Measurements from ENCODE around the genes CYP2F1 and CEACAM4.

DNA sequence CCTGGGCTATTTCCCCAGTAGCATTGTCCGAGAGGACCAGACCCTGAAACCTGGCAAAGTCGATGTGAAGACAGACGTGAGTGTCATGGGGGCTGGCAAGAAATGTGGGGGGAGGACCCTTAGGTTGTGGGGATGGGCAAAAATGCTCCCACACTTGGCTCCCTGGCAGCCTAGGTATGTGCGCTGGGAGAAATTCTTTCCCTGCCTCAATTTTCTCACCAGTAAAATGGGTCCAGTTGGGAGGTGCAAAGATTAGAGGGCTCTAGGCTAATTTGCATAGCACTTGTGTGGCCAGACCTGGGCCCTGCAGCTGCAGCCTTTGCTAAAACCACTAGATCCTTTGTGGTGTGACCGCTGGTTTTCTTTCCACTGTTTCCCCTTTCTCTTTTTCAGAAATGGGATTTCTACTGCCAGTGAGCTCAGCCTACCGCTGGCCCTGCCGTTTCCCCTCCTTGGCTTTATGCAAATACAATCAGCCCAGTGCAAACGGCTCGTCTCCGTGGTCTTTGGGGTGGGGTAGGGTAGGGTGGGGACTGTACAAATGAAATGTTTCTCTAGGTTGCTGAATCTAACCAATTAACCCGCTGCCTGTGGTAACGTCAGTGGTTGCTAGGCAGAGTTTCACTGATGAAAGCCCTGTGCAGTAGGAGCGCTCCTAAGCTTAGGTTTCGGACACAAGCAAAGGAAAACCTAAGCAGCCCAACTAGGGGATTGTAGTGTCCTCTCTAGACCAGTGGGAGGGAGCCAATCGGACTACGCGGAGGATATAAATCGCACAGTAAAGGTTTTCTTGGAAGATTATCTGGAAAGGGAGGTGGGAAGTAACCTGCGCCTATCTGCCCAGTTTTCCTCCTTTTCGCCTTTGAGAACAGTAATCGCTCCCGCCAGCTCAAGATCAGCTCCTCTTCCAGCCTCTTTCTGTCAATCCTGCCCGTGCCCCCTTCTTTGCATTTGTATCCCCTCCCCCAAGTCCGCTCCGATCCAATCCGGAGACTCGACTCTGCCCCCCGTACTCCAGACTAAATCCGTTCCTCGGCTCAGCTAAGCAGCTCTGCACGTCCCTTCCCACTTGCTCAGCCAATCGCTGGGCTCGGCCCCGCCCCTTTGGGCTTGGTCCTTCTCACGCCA lies 679 bp upstream of the RAB4B start:
- RRBS, result no CpG with 5 or more reads among the region's 35 CpGs

- RRBS, result no CpG with 5 or more reads among the region's 17 CpGs
These were observed 2.2 kb downstream of the RAB4B start for GRCh38 chr19:40779967-40781011.

GRCh38 chr19:40809515-40810551 lies 10.8 kb downstream of the EGLN2 start:
- RRBS, result 84% methylated on average over 3 of the region's 46 CpGs

DNA sequence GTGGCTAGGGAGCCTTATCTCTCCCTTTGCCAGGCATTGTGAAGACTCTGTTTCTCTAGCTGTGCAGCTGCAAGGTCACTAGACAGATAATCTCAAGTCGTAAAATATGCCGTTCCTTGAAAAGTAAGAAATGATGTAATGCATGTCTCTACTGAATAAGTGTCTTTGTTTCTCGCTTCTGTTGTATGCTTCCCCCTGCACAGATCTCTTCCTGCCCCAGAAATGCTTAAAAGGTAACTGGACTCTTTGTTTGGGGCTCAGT lies 16.5 kb downstream of the CYP2A6 start:
- RRBS, result no CpG with 5 or more reads among the region's 3 CpGs

DNA sequence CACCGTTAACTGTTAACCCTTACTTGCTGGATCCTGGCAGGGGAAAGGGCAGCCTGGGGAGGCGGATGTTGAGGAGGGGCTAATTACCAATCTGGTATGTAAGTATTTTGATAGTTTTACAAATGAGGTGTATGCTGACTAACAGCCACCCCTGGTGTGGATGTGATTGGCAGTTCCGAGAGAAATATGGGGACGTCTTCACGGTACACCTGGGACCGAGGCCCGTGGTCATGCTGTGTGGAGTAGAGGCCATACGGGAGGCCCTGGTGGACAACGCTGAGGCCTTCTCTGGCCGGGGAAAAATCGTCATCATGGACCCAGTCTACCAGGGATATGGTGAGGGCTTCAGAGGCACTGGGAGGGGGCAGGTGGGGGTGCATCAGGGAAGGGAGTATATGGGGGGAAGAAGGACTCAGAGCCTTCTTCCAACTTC lies 53.9 kb upstream of the CYP2A7 start:
- RRBS, result no CpG with 5 or more reads among the region's 11 CpGs

DNA sequence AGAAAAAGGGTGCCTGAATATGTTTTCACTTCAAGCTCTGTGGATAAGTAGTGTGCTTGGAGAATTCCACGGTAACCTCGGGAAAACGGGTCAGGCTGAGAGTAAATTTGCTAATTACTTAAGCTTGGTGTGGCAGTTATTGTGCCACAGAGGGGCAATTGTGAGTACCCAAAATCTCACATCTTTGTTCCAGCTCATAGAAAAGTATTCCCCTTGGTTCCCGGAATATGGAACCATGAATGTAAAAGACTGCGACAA lies 36.3 kb upstream of the CYP2B6 start:
- RRBS, result no CpG with 5 or more reads among the region's 5 CpGs

DNA sequence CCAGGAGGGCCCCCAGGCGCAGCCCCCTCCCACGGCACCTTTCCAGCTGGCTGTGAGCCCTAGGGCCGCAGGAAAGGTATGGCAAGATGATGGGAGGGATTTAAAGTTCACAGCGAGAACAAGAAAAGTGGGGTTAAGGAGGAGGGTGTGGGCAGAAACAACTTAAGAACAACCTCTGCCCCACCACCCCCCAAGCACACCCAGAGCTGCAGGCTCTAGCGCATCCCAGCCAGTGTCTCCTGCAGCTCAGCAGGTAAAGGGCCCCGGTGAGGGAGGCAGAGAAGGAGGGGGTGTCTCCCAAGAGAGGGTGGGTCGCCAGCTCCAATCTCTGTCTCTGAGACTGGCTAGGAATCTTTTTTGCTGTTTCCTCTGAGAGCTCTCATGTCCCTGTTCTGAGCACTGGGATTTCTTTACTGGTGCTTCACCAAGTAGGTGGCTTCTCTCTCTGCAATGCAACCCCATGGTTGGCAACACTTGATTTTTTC lies at the start of gene CYP2F1:
Gene CYP2F1 (plus strand): TSS at position 193 of the 485 bp plus-strand sequence.
- RRBS, result no CpG with 5 or more reads among the region's 7 CpGs

DNA sequence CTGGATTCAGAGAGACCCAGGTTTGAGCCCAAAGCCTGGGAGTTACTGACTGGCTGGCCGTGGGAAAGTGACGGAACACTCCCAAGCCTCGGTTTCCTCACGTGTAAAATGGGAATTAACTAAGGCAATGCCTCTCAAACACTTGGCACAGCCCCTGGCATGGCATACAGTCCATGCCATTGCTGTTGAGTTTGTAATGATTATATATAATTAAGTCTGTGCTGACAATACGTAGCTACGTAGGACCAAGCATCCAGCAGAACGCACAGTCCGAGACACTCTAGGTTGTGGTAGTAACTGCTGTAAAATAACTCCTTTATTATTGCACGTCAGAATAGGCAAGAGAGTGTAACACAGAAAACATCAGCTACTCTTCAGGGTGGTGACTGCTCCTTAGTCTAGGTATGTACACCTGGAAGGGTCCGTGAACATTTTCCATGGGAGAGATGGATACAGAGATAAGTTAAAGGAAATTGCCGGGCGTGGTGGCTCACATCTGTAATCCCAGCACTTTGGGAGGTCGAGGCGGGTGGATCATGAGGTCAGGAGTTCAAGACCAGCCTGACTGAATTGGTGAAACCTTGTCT lies 25.4 kb upstream of the CYP2S1 start:
- RRBS, result no CpG with 5 or more reads among the region's 14 CpGs

DNA sequence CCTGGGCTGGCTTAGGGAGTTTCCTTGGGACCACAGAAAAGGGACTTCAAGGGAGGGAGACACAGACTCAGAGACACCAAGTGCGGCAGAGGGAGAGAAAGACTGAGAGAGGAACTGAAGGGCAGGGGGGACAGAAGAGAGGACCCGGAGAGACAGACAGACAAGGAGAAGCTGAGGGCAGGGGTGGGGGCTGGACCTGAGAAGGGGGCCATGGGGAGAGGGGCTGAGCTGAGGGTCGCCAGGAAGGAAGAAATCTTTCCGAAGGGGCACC lies 479 bp downstream of the AXL start:
- RRBS, result 17% methylated on average over 1 of the region's 4 CpGs

- RRBS, result no CpG with 5 or more reads among the region's 9 CpGs
These were observed 12.1 kb upstream of the CCDC97 start for GRCh38 chr19:41297584-41298645.

DNA sequence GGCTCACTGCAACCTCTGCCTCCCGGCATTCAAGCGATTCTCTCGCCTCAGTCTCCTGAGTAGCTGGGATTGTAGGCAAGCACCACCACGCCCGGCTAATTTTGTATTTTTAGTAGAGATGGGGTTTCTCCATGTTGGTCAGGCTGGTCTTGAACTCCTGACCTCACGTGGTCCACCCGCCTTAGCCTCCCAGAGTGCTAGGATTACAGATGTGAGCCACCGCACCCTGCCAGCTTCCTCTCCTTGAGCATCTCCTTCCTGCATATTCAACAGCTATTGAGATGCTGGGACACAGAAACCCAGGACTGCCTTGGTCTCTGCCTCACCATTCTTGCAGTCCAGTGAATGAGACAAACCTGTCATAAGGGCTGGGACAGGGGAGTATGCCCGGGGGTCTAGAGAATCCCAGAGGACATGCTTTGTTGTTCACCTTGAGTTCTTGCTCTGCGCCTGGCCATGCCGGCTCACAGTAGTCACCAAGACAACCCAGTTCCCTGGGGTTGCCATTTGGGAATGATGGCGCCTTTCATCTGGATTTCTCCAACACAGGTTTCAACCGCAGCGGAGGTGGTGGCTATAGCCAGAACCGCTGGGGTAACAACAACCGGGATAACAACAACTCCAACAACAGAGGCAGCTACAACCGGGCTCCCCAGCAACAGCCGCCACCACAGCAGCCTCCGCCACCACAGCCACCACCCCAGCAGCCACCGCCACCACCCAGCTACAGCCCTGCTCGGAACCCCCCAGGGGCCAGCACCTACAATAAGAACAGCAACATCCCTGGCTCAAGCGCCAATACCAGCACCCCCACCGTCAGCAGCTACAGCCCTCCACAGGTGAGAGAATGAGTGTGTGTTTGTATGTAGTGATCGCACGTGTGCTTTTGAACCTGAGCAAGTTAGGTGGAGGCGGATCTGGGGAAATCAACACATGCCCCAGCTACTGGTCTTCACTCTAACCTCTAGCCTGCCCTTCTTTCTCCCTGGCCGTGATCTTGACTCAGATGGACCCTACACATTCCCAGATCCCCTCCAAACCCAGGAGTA lies 6.2 kb upstream of the CCDC97 start:
- RRBS, result 91% methylated on average over 4 of the region's 27 CpGs

GRCh38 chr19:41349159-41349473 lies 4.6 kb downstream of the TGFB1 start:
- RRBS, result no CpG with 5 or more reads among the region's 2 CpGs

- RRBS, result no CpG with 5 or more reads among the region's 10 CpGs
These were observed 3.6 kb downstream of the B9D2 start for GRCh38 chr19:41360337-41360798.

DNA sequence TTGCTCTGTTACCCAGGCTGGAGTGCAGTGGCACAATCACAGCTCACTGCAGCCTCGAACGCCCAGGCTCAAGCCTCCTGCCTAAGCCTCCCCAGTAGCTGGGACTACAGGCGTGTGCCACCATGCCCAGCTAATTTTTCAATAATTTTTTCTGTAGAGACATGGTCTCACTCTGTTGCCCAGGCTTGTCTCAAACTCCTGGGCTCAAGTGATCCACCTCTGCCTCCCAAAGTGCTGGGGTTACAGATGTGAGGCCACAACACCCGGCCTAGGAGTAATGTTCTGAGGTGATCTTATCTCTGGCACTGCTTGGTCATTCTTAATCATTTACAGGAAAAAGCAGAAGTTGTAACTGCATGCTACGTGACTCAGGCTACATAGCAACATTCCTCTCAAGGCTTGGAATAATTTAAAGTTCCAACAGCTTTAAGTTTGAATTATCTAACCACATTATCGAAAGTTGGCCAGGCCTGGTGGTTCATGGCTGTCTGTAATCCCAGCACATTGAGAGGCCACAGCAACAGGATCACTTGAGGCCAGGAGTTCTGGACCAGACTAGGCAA lies 3.8 kb upstream of the B9D2 start:
- RRBS, result no CpG with 5 or more reads among the region's 6 CpGs

GRCh38 chr19:41457158-41457686 lies 14.3 kb downstream of the ERICH4 start:
- RRBS, result no CpG with 5 or more reads among the region's 3 CpGs

GRCh38 chr19:41467517-41468054 lies 24.6 kb downstream of the ERICH4 start:
- RRBS, result no CpG with 5 or more reads among the region's 7 CpGs

GRCh38 chr19:41499611-41500349 lies 56.8 kb downstream of the ERICH4 start:
- RRBS, result no CpG with 5 or more reads among the region's 22 CpGs

DNA sequence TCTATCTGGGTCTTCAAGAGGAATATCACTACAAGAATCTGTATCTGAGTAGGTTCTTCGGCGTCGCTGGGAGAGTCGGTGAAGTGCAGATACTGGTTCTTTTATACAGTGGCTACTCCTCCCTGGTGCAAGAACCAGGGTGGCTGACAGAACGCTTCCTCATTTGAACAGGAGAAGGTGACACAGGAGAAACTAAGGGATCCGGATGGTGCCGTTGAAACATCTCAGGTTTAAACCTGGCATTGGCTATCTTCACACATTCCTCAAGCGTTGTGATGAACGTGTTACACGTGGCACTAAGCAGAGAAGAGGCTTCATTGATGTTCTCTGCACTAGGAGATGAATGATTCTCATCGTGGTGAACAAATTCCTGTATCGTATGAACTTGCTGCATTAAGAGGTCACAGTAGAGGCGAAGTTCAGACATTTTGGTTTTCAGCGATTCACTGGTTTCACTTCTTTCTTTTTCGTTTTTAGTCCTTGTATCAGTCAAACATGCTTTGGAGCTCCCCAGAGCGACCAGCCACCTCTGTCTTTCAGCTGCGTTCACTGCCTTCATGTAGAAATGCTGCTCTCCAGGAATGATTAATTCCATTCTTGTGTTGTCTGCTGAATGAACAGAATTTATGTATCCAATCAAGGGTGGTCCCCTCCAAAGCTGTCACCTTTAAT lies 54.7 kb upstream of the CEACAM21 start:
- RRBS, result no CpG with 5 or more reads among the region's 17 CpGs

- RRBS, result no CpG with 5 or more reads among the region's 40 CpGs
These were observed 11.4 kb upstream of the CEACAM21 start for GRCh38 chr19:41564435-41565036.

DNA sequence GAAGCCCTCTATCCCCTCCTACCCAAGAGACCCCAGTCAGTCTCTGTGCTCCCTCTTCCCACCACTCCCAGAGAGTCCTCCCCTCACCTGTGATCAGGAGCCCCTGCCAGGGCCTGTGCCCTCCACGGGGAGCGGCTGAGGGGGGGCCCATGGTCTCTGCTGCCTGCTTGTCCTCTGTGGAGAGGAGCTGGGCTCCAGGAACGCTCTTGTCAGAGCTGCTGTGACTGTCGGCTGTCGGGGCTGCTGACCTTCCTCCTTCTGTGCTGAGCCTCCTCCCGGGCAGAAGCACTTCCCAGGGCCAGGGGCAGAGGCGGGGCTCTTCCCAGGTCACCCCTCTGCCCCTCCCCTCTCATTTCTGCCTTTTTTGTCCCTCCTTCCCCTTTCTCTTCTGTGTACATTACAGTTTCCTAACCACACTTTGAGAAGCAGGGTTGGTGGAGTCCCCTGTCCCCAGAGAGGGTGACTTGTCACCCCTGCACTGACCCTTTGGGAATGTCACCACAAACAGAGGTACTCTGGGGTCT lies at the start of gene CEACAM4:
Gene CEACAM4 (minus strand): TSS at position 262 of the 524 bp plus-strand sequence.
- RRBS, result no CpG with 5 or more reads among the region's 7 CpGs